Endothelial cell (in vitro differentiated cells): ENCODE measurements around the gene PPP2CA.

DNA sequence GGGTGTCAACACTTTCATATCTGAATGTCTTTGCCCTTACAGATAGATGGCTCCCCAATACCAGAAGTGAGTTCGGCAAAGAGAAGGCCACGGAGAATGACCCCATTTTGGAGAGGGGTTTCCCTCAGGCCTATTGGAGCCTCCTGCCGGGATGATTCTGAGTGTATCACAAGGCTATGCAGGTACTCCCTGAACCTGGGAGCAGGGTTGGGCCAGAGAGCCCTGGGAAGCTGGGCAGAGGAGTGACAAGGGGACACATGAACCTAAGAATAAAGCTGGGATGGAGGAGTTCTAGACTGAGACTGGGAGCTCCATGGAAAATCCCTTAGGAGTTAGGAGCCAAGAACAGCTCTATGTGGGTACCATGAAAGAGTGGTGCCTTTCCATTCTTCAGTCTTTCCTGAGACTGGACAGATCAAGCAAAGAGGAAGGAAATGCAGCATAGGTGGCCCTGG is 467 bp downstream of the LEAP2 start:
- PRO-cap, result no peak

GRCh38 chr5:133034003-133034383 is 7.6 kb upstream of the ZCCHC10 start:
- PRO-cap, result no peak

DNA sequence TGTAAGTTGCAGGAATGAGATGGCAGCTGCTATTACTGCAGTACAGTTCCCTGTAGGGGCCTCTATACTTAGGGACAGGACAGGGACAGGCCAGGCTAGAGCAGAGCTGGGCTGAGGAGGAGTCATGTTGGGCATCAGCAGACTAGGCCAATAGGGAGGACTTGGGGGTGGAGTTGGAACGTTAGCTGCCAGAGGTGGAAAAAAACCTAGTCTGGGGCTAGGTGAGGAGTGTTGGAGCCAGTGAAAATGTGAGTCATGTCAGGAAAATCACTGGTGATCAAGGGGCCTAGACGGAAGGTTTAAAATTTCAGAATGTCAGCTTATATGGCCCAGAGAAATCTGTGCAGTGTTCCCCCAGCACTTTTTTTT is 8.2 kb upstream of the HSPA4 start:
- PRO-cap, result no peak

GRCh38 chr5:133046418-133047108 is 5.2 kb upstream of the HSPA4 start:
- PRO-cap, result no peak

DNA sequence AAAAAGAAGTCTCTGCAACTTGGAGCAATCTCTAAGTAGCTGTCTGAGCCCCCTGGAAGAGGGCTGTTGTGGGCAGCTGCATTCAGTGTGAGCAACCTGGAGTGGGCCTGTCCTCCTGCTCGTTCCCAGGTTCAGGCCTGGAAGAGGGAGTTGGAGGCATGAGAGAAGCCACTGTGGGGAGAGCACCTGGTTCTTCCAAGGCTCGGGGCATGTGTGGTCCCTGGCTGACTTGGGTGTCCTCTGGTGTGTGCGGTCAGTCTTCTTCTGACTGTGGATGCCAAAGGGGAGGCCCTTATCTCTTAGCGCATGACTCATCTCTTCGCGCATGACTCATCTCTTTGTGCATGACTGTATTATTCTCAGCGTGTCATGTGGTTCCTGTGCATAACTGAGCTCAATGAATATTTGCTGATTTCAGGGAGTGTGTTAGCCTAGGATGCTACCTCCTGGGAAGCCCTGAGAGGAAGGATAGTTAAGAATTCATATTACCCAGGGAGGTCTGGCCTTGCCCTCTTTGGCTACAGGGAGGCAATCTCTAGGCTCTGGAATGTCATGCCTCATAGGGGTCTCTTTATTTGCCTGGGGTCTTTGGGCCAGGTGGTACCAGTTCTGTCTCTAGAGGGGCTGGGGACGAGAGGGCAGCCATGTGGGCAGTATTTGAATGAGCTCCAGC is 188.7 kb downstream of the HSPA4 start:
- PRO-cap, result no peak

DNA sequence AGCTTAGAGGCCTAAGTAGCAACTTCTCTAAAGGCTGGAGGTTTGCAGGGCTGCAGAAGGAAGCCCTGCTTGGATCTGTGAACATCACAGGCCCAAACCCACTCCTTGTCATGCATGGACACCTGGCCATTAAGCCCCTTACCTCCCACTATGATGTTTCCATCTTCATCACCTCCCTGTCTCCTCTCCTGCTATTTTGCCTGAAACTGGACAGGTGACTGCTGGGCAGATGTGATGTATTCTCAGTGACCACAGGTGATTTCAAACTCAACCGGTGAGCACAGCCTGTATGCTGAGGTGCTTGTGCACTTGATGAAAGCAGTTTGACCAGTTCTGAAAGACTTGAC is 205.2 kb downstream of the FSTL4 start:
- PRO-cap, result no peak

DNA sequence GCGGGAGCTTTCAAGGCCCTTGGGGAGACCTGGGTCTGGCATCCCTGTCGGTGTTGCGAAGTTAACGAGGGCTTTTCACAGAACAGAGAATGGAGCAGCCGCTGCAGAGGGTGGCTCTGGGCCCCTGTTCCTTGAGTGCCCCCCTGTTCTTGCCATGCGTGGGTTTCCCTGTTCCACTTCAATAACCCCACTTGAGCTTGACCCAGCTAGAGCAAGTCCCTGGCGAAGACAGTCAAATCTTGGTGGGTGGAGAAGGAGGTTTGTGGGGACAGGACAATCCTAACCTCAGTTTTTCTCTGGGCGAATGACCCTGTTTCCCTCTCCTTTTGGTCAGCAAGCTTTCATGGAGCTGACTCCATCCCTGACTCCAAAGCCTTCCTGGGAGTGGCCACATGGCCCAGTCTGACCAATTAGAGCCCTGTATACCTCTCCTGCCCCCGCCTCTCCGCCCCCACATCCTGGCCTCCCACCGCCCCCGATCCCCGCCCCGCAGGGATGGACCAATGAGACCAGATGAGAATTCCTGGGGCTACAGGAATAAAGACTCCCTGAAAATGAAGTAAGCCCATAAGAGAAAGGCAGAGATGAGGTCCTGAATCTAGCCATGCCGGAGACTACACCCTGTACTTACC is 3.0 kb upstream of the VDAC1 start:
- PRO-cap, result no peak

GRCh38 chr5:134019720-134020002 is 14.9 kb upstream of the VDAC1 start:
- PRO-cap, result no peak

DNA sequence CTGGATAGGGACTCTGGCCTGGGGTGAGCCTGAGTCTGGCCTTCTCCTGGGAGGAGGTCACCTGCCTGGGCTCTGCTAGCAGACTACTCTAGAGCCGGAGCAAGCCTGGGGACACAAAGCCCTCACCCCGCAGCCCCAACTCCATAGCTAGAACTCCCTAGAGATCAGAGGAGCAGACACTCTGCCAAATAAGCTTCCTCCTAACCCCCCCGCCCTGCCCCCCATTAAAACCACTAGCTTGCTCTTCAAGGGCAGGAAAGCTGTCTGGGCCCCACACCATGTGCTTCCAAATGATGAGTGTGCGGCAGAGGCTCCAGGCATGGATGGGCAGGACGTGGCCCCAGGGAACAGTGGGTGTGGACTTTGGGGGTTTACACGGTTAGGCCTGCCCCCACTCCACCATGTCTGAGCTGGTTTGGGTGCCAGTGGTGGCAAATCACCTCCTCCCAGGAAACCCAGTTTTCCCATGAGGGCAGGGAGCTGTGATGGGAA is 10.0 kb downstream of the TCF7 start:
- PRO-cap, result no peak

DNA sequence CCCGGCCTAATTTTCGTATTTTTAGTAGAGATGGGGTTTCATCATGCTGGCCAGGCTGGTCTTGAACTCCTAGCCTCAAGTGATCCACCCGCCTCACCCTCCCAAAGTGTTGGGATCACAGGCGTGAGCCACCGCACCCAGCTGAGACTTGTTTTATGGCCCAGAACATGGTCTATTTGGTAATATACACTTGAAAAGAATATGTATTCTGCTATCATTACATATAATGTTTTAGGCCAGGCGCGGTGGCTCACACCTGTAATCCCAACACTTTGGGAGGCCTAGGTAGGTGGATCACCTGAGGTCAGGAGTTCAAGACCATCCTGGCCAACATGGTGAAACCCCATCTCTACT is 16.9 kb downstream of the SKP1 start:
- PRO-cap, result no peak

- PRO-cap, result no peak
These were observed 15.9 kb downstream of the SKP1 start for GRCh38 chr5:134160745-134161260.

GRCh38 chr5:134174917-134175675 is 1.7 kb downstream of the SKP1 start:
- PRO-cap, result no peak

GRCh38 chr5:134187483-134187927 is 10.8 kb upstream of the SKP1 start:
- PRO-cap, result no peak

DNA sequence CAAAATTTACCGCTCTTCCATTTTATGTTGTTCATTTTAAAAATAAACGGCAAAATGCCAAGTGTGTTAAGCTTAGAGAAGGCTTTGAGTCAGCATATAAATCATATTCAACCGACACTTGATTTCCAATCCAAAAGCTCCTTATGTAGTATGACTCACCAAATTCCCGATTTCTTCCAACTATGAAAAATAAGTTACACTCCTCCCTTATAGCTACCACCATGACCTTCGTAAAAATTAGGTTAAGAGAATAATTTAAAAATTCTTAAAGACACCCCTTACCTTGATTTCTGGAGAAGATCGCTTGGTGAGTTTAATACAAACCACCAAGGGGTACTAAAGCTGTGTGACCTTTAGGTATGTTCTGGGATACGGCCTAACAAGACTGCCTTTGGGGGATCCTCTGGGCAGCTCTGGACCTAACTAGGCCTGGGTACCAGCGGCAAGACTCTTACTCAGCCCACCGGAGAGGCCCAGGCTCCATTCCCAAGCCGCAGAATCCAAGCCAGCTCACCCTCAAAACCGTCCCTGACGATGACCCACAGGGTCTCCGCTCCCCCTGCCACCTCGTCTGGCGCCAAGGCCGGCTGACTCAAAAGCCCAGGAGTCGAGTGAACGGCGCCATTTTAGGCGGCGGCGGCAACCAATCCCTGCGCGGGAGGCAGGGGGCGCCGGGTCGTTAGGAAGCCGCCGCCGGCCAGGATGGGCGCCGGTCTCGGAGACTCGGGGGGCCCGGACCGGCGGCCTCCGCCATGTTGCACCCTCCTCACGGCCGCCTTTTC is 755 bp downstream of the PPP2CA start:
- PRO-cap, result bidirectional peak, plus-strand start at position 682 of the sequence, minus-strand start at position 573 of the sequence

DNA sequence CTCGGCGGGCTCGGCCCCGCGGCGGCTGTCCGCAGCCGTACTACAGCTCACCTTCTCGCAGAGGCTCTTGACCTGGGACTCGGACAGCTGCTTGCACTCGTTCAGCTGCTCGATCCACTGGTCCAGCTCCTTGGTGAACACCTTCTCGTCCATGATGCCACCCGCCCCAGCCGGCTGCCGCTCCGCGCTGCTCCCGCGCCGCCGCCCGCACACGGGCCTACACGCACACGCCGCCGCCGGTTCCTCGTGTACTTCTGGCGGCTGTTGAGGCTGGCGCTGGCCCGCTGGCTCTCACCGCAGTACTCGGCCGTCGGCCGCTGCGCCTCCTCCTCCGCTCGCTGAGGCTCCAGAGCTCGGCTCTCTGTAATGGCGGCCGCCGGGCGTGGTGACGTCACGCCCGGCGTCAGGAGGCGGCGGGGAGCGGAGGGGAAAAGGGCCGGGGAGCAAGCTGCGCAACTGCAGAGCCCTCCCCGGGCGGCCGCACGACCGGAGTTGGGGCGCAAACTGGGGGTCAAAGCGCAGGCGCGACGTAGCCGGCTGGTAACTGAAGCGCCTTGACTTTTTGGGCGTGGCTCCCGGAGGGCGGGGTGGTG is at the start of gene PPP2CA:
TSS of gene PPP2CA (minus strand) at position 365 of the 593 bp plus-strand sequence.
- PRO-cap, result bidirectional peak, plus-strand start at position 461 of the sequence, minus-strand start at position 340 of the sequence; bidirectional peak, plus-strand start outside the sequence, minus-strand start at position 506 of the sequence

GRCh38 chr5:134236395-134236829 is 10.5 kb upstream of the PPP2CA start:
- PRO-cap, result no peak

DNA sequence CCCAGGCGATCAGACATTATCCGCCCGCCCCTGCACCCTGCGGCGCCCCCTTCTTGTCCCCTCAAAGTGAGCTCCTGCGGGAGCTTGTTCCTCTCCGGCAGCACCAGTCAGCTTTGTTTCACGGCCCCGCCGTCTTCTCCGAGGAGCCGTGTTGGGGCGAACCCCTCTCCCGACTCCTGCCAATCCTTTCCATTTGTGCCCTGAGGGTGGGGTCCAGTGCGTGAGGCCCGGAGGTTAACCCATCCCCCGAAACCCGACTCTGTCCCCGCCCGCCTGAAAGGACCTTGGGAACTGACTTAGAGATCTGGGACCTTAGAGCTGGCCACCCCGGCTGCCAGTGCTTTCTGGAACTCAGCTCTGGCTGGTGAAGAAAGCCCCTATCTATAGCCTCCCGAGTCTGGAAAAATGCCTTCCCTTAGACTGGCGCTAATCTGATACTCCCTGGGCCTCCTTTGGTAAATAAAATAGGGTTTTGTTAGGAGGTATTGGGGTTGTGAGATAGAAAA is 614 bp downstream of the UBE2B start:
- PRO-cap, result bidirectional peak, plus-strand start at position 337 of the sequence, minus-strand start at position 197 of the sequence

GRCh38 chr5:134527339-134527937 is 2.0 kb downstream of the JADE2 start:
- PRO-cap, result bidirectional peak, plus-strand start at chr5:134527434, minus-strand start at chr5:134527394; bidirectional peak, plus-strand start at chr5:134527806, minus-strand start at chr5:134527661

GRCh38 chr5:134533355-134533973 is 8.0 kb downstream of the JADE2 start:
- PRO-cap, result no peak

- PRO-cap, result no peak
These were observed 26.8 kb downstream of the JADE2 start for GRCh38 chr5:134552254-134552755.